Smooth muscle cell (in vitro differentiated cells): ENCODE measurements around a stretch of chr13.

GRCh38 chr13:45334769-45335714, 5.9 kb downstream of the TPT1 start:
- RAMPAGE, long total RNA, result no peak

DNA sequence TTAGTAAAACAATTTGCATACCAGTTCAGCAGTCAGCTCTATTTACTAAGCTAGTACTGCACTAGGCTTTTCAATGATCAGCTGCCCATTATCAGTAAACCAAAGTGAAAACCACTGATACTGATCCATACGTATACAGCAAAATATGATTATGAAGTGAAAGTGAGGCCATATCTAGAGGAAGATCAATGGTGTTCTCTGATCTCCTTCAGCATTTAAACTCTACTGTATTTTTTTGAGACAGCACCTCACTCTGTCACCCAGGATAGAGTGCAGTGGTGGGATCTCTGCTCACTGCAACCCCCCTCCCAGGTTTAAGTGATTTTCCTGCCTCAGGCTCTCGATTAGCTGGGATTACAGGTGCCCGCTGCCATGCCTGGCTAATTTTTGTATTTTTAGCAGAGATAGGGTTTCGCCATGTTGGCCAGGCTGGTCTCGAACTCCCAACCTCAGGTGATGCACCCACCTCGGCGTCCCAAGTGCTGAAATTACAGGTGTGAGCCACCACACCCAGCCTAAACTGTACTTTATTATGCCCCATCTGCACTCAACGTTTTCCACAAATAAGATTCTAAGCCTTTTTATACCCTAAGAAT, 3.0 kb downstream of the TPT1 start:
- RAMPAGE, long total RNA, result no peak

DNA sequence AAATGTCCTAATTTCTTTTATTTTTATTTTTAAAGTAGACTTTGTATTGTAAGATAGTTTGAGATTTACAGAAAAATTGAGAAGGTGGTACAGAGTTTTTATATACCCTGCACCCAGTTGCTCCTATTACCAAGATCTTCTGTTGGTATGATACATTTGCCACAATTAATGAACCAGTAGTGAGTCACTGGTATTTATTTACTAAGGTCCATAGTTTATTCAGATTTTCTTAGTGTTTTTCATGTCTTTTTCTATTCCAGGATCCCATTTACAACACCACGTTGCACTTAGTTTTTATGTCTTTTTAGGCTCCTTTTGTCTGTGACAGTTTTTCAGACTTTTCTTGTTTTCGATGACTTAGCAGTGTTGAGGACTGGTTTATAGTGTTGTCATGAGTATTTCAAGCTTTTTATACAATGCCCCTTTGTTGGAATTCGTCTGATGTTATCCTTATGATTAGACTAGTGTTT, 35.8 kb downstream of the COG3 start:
- RAMPAGE, long total RNA, result no peak

DNA sequence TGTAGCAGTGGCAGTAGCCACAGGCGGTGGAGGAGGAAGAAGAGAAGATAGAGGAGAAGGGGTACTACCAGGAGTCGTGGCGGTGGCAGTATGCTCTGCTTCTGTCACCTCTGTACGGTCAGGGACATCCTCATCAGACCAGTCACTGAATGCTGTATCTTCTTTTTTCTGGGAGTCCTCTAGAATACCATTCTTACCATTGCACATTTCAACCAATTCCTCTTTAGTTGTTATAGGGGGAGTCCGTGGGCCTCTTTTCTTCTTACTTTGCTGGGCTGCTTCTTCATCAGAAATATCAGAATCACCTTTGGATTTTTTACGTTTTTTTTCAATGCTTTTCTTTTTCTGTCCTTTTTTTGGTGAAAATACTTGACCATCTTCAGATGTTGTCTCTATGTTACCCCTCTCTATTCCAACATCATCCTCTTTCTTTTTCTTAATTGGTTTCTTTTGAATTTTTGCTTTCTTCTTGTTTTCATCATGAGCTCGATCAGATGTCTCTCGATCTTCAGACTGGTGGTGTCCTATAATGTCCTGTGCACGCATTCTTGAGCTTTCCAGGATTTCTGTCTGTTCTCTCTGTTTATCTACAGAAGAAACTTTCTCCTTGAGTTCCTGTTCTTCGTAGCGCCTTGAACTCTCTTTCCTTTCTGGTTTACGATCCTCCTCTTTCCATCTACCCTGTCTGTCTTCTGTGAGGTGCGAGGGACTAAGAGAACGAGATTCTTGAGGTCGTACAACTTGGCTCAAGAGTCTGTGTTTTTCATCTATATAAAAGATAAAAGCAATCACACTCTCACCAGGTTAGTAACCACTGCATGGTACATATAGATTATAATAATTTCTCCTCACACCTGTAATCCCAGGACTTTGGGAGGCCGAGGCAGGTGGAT, 83.1 kb downstream of the ZC3H13 start:
- RAMPAGE, long total RNA, result no peak

GRCh38 chr13:46075703-46076260, 23.2 kb upstream of the ZC3H13 start:
- RAMPAGE, long total RNA, result no peak

DNA sequence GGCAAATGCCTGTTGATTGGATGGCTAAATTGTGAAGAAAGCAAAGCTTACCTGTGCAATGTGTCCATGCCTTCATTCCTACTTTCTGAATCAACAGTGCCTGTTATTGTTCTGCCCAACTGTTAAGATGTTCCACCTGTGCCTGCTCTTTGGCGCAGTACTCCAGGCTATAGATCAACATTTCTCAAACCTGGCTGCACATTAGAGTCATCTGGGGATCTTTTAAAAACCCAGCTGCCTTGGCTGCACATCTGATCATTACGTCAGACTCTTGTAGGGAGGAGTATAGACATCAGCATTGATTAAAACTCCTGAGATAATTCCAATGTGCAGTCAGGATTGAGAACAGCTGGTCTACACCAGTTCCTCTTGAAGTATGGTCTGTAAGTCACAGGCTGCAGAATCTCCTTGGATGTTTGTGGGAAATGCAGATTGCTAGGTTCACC, 16.2 kb upstream of the CPB2 start:
- RAMPAGE, long total RNA, result no peak

GRCh38 chr13:46122237-46122663, 17.4 kb upstream of the CPB2 start:
- RAMPAGE, long total RNA, result no peak

DNA sequence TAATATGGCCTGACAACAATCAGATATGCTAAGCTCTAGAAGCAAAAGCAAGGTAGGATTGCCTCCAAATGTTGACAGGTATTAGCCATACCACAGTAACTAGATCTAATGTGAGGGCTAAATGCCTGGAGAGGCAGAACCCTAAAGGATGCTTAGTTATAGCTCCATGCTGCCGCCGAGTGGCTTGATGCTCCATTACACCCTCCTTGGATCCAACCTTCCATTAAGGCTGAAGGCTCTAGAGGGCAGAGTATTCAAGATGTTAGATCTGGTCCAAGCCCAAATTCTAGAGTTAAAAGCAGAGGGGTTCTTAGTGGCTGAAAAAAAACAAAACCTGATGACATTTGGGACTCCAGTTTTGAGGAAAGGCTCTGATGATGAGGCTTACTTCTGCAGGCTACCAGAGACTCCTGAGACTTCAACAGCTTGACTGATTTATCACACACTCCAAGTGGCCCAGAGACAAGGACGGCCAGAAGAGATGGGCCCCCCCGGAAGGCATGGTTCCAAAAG, 21.8 kb upstream of the CPB2 start:
- RAMPAGE, long total RNA, result no peak

- RAMPAGE, long total RNA, result no peak
Measured at GRCh38 chr13:46168721-46169292, 13.2 kb downstream of the LCP1 start.

DNA sequence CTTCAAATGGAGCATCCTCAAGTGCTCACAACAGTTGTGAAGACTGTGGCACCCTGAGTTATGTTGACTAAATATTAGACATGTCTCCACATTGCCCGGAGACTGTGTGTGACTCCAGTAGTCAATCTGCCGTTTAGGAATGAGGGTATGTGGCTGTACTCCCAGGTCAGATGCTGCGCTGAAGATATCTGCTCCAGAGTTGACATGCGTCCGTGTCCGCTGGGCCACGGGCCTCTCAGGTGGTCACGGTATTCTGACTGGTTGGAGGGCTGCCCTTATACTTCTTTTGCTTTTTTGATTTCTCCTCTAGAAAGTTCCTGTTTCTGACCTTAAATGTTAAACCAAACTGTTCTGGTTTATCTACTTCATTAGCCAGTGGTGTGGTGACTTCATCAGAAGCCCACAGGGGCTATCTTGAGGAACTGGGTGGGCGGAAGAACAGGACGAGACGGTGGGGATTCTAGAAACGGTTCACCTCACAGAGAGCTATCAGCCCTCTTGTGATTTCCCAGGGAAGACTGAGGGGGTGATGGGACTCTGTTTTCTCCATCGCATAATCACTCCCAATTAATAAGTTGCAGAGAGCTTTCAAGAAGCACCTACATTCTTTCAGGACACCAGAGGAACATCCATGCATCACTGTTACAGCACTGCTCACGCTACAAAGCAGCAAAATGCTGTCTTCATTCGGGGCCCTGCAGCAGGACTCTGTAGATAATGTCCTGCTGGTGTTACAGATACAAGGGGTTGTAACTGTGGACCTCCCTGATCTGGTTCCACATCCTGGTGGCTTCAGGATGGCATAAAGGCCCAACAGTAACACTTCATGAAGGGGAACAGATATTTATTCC, 1.3 kb upstream of the LCP1 start:
- RAMPAGE, long total RNA, result no peak

DNA sequence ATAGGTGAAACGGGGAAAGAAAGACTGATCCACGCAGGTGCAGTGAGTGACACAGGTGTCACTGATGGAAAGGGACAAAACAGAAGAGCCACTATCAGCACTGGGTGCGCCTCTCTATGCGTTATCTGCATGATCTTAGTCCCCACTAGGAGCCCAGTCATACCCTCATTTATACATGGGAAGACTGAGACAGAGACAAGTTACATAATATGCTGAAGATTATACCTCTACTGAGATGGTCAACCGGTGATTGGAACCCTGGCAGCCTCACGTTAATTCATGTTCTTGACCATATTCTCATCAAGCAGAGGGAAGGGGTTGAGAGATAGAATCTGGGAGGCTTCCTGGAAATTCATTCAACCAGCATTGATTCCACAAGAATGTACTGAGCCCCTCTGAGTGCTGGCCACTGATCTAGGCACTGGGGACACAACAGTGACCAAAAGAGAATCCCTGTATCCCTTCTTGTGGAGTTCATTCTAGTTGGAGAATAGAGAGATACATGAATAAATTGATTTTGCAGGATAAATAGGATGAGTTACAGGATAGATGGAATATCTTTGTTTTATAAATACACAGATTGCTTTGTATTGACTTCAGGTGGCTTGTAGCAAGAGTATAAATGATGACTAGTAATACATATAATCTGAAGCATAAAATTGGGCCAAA, 3.6 kb downstream of the LRCH1 start:
- RAMPAGE, long total RNA, result no peak

- RAMPAGE, long total RNA, result no peak
Measured at GRCh38 chr13:46571895-46572552, 19.1 kb downstream of the LRCH1 start.

GRCh38 chr13:46593293-46593794, 40.4 kb downstream of the LRCH1 start:
- RAMPAGE, long total RNA, result no peak

DNA sequence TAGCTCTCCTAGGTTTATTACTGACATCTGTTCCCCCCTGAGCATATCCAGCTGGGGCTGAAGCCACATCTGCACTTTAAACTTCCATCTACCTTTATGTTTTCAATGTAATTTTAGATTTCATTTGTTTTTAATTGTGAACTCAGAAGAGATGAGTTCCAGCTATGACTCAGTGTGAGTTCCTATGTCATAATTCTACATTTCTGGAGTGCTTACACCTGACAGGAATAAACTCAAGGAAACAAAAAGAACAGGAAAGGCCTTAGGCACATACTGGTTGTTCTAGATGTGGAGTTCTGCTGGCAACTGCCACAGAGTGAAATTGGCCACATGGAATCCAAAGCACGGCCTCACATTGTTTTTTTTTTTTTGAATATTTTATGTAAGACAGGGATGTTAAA, 42.5 kb downstream of the LRCH1 start:
- RAMPAGE, long total RNA, result no peak

- RAMPAGE, long total RNA, result no peak
Measured at GRCh38 chr13:46620158-46620909, 67.4 kb downstream of the LRCH1 start.

GRCh38 chr13:47215661-47216093, 318.8 kb upstream of the HTR2A start:
- RAMPAGE, long total RNA, result no peak

DNA sequence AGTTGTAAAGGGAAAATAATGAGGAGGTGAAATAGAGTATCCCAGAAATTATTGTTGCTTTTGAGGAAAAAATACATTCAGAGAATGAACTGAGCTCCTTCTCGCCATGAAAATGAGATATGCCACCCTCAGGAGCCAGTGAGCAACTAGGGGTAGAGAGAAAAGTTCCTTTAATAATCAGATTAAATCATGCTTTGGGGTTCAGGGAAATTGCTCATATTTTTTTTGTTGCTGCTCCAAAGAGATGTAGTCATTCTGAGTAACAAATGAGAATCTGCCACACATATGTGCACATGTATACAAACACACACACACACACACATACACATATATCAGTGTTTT, 411.8 kb downstream of the SUCLA2 start:
- RAMPAGE, long total RNA, result no peak

DNA sequence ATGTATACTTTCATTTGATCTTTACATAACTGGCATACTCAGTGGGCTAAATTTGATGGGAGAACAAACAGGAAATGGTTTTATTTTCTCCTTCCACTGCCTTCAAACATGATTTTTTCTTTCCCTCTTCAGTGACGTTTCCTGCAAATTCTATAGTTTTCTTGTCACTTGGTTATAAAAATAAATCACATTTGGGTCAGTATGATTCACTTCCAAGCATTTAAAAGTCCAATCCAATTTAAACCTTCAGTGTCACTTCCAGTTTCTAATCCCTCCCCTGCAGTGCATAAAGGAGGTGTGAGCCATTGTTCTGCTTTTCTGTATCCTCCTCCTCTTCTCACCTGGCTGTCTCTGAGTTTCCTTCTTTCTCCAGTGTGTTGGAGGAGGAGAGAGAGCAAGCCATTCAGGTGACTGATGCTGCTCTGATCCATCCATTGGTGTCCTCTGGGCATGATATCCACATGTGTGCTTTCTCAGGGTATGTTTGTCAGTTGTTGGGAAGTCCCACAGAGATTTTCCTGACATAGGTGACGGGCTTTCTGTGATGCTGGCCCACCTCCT, 1.2 kb downstream of the NUDT15 start:
- RAMPAGE, long total RNA, result no peak

DNA sequence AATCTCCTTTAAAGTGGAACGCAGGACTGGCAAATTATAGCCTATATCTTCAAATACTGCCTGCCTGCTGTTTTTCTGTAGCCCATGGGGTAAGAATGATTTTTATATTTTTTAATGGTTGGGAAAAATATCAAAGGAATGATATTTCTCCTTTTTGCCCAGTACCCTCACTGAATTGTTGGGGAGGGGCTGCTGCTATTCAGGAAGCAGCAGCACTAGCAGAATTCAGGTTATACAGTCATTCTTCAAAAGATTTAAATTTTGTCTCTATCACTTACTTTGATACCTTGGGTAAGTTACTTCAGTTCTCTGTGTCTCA, 6.7 kb downstream of the ITM2B start:
- RAMPAGE, long total RNA, result no peak

DNA sequence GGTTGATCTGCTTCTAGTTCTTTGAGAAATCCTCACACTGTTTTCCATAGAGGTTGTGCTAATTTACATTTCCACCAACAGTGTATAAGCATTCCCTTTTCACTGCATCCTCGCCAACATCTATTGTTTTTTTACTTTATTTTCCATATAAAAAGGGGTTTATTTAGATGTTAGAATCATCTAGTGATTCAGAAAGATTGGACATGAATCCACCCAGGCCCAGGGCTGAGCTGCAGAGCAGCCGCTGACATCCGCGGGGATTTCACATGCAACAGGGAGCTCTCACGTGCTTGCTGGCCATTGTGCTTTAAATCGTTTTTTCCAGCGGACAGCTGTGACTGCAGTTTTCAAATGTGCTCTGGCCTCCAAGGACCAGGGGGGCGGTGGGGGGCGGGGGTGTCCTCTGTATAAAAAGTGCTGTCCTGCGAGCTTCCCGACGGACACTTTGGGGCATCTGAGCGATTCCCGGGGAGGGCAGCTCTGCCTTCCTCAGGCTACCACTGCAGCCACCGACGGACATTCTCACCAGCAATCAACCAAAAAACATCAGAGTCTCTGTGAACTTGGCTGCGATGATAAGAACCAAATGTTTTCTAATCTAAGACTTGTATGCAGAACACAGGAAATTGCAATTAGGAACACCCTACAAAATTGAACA, 12.5 kb downstream of the RB1 start:
- RAMPAGE, long total RNA, result no peak